Daoy (cell line): ENCODE measurements around a stretch of chr3.

DNA sequence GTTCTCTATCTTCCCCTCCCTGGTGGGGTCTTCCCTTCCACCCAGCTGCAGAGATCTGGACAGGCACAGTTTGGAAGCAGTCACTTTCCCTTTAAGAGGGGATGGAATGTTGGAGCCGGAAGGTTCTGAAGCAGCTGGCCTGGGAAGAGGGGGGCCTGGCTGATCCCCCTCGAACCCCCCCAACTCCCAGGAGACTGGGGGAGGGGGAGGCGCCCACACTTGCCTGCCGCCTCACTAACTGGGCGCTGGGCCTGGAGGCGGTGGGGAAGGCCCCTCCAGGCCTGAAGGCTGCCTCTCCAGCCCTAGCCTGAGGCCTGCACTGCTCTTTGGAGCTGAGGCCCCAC is 1.4 kb downstream of the DVL3 start:
- RAMPAGE, long total RNA, result no peak

DNA sequence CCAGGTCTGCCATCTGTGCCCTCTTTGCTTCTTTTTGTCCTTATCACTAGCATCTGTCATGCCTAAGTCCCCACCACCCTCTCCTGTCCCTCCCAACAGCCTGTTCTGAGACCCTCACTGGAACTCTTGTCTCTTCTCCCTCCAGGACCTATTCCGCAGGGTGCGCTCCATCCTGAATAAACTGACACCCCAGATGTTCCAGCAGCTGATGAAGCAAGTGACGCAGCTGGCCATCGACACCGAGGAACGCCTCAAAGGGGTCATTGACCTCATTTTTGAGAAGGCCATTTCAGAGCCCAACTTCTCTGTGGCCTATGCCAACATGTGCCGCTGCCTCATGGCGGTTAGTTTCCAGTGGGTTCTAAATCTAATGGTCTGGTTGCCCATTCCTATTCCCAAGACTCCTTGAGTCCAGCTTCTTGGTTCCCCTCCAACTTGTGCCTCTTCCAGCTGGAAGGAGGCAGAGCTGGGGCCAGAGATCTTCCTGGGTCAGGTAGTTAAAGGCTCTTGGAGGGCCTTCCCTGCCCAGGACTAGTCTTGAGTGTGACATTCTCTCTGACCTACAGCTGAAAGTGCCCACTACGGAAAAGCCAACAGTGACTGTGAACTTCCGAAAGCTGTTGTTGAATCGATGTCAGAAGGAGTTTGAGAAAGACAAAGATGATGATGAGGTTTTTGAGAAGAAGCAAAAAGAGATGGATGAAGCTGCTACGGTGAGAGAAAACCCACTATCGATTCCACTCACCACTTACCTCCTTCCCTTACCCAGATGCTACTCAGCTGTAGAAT is 9.4 kb downstream of the EIF4G1 start:
- RAMPAGE, long total RNA, result no peak

GRCh38 chr3:184324582-184325419 is 10.4 kb downstream of the EIF4G1 start:
- RAMPAGE, long total RNA, result no peak

GRCh38 chr3:184466127-184466959 is 86.5 kb downstream of the CHRD start:
- RAMPAGE, long total RNA, result no peak

- RAMPAGE, long total RNA, result no peak
Observed at GRCh38 chr3:184565578-184566173, 4.1 kb downstream of the EPHB3 start.

DNA sequence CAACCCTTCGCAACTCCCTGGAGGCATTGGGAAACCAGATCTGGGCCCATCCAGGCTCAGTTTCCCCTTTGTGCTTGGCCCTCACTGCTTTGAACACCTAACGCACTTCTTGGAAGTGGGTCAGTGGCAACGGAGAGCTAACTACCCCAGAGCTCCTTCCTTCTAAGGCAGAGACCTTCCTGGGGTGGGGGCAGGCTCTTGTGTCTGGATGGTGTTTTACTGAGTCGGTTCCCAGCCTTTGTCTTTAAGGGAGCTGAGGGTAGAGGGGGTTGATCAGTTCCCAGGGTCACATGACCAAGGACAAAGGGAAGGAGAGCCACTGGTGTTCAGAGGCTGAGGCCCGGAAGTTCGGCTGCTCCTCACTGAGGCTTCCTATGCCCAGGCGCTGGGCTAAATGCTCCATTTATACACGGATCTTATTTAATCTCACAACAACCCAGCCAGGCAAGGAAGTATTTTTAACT is 20.9 kb downstream of the EPHB3 start:
- RAMPAGE, long total RNA, result no peak

- RAMPAGE, long total RNA, result no peak
Observed at GRCh38 chr3:185316935-185317591, 45.9 kb upstream of the MAP3K13 start.

GRCh38 chr3:185337243-185337651 is 25.7 kb upstream of the MAP3K13 start:
- RAMPAGE, long total RNA, result no peak

GRCh38 chr3:185378026-185378778 is 15.3 kb downstream of the MAP3K13 start:
- RAMPAGE, long total RNA, result no peak

DNA sequence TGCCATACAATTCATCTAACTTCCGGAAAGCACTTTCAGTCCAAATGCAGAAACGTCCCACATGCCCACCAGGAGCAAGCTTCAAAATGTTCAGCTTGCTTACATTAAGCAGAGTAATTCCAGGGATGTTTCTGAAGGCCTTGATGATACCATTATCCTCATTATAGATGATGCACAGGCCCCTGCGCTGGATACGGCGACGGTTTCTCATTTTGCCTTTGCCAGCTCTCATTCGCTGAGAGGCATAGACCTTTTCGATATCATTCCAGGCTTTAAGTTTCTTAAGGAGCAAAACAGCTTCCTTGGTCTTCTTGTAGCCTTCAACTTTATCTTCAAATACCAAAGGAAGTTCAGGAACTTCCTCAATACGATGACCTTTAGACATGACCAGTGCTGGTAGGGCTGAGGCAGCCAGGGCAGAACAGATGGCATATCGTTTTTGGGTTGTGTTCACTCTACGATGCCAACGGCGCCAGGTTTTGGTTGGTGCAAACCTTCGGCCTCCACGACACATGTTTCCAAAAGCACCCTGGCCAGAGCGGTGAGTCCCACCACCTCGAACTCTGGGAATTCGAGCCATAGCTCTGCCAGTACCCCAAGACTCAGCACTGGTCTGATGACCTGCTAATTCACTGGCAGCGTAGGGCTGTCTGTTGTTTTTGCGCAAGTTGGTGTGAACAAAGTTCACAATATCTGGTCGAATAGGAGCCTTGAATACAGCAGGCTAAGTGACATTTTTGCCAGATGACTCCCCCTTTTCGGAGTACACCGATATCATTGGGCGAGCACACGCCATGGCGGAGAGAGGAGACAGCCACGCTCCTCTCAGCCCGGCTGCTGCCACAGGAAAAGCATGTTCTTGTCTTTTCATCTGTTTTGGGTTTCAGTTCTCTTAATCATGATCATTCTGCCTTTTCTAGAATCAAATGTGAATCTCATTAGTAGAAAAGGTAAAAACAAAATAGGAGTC is 55.3 kb downstream of the MAP3K13 start:
- RAMPAGE, long total RNA, result start-site peak on the minus strand centred at position 848 of the sequence, 12 bp wide, 67 and 12 reads in 2 replicates

DNA sequence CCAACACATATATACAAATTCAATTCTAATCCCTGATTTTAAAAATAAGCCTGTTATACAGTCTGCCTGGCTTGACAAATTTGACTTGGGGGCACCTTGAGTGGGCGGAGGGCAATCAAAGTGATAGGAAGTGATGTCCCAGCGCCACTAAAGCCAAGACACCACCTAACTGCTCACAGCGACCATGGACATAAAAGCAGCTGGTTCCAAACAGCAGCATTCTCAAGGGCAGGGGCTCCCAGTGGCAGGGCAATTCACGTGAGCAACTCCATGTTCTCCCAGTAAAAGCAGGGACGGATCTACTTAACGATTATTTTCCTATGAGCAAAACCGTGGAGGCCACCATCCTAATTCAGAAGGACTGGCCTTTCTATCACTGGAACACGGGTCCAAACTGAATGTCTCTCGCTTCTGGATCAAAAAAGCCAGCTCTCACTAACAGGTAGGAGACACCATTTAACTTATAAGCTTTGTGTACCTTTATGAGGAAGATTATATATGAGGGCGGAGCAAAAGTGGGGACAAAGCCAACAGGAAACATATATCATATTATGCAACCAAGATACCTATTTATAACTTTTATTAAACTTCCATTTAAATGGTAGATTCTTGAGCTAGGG is 78.6 kb downstream of the IGF2BP2 start:
- RAMPAGE, long total RNA, result no peak

- RAMPAGE, long total RNA, result no peak
Observed at GRCh38 chr3:185807707-185808196, 17.1 kb downstream of the IGF2BP2 start.

DNA sequence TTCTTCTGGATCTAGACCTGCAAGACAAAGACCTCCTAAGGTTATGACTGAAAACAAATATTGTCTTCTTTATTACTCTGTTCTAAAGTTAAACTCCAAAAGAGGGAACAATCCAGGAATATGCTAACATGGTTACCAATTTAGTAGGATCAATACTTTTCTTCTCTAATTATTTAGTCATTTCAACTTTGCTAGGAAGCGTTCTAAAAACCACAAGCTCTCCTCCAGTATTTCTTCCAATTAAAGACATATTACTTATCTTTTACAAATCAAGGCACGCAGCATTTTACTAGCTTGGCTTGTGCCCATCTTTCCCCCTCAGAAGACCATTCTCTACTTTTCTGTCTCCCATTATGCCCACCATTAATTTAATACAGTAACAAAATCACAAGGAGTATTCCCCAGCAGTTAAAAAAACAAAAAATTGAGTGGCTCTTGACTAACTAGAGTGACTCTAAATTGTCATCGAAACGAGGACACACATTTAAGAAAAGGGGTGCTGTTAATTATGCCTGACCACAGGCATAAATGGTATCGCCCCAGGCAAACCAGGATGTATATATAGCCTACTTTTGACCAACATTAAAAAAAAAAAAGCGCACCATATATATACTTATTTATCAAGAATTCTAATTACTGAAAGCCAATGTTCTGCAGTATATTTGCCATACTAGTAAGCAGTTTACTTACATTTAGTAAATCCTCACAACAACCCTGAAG is 12.0 kb downstream of the TRA2B start:
- RAMPAGE, long total RNA, result no peak

- RAMPAGE, long total RNA, result no peak
Observed at GRCh38 chr3:185968186-185968695, 30.4 kb upstream of the TRA2B start.

GRCh38 chr3:186078872-186079134 is 30.1 kb downstream of the ETV5 start:
- RAMPAGE, long total RNA, result no peak

- RAMPAGE, long total RNA, result no peak
Observed at GRCh38 chr3:186097746-186098660, 10.9 kb downstream of the ETV5 start.

DNA sequence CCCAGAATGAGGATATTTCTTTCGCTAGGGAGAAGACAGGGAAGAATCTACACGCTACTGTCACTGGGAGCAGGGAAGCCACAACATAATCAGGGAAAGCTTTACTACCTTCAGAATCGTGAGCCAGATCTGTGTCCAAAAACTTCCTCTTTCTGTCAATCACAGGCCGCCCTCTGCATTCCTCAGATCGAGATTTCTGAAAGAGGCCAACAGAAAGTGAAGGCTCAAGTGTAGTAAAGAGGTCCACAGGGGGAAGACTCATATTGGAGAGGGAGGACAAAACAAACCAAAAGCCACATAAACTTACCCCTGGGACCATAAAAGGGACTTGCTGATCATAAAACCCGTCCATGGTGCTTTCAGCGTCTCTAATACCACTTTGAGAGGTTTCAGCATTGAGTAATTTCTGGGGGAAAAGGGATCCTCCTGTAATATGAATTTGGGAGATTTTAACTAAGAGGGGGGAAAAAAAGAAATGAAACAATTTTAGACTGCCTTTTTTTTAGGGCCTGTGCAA is 3.3 kb downstream of the ETV5 start:
- RAMPAGE, long total RNA, result no peak

GRCh38 chr3:186598106-186598910 is 14.6 kb upstream of the AHSG start:
- RAMPAGE, long total RNA, result no peak

GRCh38 chr3:186619870-186620490 is 7.1 kb downstream of the AHSG start:
- RAMPAGE, long total RNA, result no peak

GRCh38 chr3:186787669-186788135 is 4.3 kb downstream of the EIF4A2 start:
- RAMPAGE, long total RNA, result no peak